AG08470 (cell line): ENCODE data around the genes FGFBP2 and CLRN2.

DNA sequence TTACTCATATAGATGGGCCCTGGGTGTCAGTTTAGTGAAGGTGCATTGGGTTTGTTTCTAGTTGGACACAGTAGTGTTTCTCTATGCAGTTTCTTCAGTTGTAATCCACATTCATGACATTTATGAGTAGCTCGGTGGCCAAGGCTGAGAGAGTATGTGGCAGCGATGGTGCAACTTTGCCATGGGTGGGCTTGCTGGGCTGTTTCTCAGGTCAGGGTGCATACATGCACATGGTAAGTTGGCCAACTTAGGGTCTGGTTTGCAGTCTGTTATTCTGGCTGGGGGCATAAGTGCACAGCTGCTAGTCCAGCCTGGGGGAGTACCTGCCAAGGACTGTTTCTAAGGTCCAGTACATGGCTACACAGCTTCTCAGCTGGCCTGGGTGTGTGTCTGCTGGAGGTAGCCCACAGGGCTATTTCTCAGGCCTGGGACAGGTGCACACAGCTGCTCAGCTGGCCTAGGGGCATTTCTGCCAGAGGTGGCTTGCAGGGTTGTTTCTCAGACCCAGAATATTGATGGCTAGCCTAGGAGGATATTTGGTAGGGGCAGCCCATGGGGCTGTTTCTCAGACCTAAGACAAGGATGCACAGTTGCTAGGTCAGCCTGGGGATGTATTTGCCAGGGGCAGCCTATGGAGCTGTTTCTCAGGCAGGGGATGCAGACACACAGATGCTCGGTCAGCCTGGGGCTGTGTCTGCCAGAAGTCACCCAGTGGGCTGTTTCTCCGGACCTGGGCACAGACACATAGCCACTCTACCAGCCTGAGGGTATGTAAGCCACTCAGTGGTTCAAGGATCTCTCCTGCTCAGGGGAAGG, 29.4 kb downstream of the RAB28 start:
- RRBS, result no CpG with 5 or more reads among the region's 4 CpGs

GRCh38 chr4:13611314-13611925, 16.1 kb downstream of the BOD1L1 start:
- RRBS, result no CpG with 5 or more reads among the region's 3 CpGs

DNA sequence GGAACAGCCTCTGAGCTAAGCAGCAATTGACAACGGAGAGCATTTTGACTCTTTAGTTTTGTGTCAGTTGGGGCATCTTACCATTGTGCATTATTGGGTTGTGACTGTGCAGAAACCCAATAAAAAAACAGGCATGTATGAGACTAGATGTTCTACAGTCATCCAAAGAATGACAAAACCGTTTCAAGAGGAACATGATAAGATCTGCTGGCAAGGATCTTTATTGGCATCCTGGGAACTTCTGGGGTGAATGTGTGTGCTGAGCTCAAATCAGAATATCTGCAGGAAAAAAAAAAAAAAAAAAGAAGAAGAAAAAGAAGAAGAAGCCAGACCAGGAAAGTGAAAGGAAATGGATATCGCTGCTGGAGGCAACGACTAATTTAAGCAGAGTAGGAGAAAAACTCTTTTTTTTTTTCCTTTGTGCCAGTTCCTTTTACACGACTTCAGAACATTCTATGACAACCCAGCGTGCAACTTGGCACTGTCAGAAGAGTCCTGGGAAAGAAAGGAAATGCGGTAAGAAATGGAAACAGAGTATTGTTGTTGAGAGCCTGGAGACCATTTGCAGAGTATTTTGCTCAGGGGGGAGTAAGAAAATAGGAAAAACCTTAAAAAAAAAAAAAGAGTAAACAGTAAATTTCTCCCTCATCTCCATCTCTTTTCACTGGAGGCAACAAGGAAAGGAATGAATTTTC, 484.3 kb upstream of the BOD1L1 start:
- RRBS, result no CpG with 5 or more reads among the region's 7 CpGs

DNA sequence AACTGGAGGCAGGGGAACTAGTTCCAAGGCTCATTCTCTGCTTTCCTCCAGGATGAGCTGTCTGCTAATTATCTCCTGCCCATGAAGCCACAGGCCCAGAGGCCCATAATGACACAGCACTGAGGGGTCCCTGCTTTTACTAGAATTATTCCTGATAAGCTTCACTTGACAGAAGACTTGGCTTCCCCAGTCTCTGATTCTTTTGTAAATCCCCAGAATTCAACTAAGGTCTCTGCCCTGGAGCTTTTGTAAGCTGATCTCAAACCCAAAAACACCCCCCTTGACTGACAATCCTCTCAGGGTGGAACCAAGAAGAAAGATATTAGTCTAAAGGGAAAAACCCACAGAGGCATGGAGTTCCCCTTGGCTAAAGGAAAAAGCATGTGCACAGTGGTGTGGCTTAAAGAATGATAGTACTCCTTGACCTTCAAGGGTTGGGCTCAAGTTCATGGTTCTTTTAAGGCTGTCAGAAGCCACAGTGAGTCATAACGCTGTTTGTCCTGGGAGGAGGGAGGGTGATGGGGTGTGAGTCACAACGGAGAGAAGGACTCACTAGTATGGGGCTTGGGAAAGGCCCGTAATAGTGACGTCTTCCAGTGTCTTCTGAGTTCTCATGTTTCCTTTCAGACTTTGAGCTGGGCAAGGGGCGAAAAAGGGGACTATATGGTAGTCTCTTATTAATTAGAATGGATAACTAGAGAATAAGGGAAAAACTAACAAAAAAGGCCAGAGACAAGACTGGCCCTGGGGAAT, 146.0 kb upstream of the CPEB2 start:
- RRBS, result no CpG with 5 or more reads among the region's 5 CpGs

DNA sequence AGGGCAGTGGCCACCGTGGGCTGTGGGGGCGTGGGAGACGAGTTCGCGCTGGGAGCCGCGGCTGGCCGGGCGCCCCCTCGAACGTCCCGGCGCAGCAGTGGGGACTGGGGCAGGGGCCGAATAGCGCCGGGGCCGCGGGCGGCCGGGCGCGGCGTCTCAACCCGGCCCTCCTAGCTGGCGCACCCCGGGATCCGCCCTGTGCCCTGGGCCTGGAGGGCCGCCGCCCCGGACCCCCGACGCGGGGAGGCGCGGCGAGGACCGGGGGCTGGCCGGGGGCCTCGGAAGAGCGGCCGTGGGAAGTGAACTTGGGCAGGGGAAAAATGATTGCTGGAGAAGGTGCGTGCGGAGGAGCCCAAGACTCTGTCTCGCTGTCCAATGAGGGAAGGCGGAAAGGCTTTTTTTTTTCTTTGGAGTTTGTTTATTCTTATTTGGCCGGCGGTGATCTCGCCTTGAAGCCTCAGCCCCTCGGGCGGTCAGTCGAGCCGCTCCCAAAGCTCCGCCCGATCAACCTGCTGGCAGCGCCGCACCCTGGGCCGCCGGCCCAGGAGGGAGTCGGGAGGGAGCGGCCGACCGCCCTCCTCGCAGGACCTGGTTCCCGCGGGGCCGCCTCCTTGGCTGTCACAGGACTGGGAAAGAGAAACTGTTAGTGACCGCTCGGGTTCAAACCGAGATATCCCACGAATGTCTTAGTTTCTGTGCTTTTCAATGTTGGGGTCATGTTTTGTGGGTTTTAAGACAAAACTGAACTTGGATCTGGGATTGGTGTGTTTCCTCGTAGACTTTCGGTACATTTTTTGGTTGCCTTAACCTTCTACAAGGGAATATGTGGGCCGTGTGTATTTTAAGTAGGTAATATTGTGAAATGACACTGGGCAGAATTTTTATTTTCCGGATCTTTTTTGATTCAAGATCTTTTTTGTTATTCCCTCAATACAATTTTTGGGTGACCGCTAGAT, 2.5 kb downstream of the CPEB2 start:
- RRBS, result 2% methylated on average over 21 of the region's 75 CpGs

DNA sequence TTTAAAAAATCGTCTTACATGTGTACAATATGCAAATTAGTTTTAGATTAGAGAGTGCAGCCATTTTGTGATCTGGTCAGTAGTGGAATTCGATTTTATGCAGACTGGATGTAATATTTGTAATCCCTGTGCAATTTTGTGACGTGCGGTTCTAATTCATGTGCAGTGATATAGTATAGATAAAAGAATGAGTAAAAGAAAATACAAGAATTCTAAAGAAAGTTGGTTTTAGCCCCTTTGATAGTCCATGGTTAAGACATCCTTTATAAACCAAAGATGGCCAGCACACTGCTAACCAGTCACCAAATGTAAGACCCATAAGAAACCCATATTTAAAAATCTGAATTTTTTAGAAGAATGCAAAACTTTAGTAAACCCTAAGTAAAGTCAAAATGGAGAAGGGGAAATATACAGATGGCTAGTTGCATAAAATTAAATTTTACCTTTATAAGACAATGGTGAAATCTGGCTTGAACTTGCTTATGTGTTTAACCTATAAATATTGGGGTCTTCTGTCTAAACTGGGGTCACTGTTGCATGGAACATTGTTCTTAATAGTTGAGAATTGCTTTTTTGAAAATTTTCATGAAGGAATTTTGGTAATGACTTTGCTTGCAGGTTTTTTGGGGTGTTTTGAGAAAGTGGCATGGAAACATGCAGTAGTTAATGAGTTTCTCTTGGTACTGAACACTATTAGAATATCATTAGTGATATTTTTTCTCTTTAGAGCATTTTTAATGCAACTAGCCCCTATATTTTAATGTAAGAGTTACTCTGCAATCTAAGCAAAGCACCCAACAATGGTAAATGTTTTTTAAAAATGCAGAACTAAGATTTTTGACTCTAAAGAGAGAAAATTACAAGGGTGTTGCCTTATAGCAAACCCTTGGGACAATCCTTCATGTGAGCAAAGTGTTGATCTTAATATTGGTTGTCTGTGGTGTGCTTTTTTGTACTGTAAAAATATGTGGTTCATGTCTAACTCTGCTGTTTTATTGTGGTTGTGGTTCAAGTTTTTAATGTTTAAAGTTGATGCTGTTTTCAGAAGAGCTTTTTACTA, 65.3 kb downstream of the CPEB2 start:
- RRBS, result no CpG with 5 or more reads among the region's 4 CpGs

DNA sequence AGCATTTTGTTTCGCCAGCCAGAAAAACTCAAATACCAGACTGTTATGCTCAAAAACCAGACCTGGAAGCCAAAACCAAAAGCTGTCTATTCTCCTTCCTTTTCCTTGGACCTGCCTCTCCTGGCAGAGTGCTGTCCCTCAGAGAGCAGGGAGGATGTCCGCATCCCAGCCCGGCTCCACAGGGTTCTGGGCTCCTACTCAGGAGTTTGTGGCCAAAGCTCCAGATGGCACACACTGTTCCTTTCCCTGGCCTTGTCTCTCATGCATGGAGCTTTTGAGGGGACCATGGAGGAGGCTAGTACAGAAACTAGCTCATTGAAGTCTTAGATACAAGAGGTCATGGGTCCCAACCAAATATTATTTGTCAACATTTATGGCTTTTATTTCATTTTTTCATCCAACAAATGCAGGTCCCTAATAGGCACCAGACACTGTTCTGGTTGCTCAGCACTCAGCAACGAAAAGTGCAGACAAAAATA, 41.8 kb upstream of the C1QTNF7 start:
- RRBS, result no CpG with 5 or more reads among the region's 4 CpGs

DNA sequence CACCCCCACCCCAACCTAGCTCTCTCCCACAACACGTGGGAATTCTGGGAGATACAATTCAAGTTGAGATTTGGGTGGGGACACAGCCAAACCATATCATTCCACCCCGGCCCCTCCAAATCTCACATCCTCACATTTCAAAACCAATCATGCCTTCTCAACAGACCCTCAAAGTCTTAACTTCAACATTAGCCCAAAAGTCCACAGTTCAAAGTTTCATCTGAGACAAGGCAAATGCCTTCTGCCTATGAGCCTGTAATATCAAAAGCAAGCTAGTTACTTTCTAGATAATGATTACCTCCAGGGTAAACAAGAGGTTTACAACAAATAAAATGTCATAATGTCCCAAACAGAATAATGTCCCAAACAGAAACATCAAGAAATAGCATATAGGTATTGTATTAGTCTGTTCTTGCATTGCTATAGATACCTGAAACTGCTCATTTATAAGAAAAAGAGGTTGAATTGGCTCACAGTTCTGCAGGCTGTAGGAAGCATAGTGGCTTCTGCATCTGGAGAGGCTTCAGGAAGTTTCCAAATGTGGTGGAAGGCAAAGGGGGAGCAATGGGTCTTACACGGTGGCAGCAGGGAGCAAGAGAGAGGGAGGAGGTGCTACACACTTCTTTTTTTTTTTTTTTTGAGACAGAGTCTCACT, 3.0 kb upstream of the BST1 start:
- RRBS, result no CpG with 5 or more reads among the region's 3 CpGs

- RRBS, result no CpG with 5 or more reads among the region's 5 CpGs
Measured at GRCh38 chr4:15774023-15774632, 4.0 kb upstream of the CD38 start.

- RRBS, result no CpG with 5 or more reads among the region's 5 CpGs
Measured at GRCh38 chr4:15918232-15919038, 20.1 kb downstream of the FGFBP1 start.

DNA sequence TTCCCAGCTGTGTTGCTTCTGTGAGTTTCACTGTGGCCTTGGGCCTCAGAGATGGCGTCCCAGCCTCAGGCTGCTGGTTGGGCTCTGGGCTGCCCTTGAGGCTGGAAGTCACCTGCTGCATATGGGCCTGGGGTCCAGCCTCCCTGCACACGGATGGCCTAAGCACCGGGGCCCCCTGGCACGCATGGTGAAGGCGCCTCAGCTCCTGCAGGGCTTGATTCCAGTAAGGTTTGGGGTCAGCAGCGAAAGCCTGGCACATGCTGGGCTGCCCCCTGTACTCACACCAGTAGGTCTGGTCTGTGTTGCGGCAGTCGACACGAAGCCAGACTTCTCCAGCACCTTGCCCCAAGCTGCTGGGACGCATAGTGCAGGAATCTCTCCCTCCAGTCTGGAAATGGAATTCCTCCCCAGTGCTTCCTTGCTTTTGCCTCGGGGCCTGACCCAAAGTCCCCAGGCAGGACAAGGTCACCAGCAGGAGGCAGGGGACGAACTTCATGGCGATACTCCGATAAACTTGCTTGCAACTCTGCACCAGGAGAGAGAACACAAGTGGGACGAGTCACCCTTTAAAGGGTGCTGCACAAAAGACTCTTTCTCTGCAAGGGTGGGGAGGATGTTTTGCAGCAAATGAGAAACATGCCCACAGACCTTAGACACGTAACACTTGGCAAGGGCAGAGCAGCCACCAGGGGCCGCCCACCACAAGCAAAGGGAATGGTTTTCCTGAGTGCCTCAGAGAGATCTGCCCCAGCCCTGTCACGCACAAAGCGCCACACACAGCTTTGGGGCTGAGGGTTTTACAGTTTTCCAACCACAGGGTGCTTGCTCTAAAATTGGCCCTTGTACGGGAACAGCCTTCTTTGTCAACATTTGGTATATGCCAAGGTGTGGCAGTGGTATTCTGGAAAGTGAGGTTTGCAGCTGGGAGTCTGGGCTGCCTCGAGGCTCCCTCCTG, at the start of gene FGFBP2:
Gene FGFBP2 (minus strand): TSS at position 542 of the 955 bp plus-strand sequence.
- RRBS, result no CpG with 5 or more reads among the region's 21 CpGs

DNA sequence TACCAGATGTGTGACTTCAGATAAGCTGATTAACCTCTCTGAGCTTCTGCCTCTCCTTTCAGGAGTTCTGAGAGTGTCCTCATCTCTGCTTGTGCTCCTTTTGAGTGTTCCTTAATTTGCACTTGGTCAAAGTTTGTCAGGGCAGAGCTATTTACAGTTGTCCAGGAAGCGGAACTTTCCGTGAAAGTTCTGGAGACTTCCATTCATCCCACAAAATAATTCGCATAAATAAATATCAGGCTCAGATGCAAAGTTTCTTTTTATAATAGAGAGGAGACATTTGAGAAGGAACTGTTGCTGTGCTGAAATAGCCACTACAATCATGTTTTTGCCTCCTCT, 30.1 kb upstream of the PROM1 start:
- RRBS, result no CpG with 5 or more reads among the region's 3 CpGs

GRCh38 chr4:16216214-16217509, 9.6 kb downstream of the TAPT1 start:
- RRBS, result no CpG with 5 or more reads among the region's 9 CpGs

DNA sequence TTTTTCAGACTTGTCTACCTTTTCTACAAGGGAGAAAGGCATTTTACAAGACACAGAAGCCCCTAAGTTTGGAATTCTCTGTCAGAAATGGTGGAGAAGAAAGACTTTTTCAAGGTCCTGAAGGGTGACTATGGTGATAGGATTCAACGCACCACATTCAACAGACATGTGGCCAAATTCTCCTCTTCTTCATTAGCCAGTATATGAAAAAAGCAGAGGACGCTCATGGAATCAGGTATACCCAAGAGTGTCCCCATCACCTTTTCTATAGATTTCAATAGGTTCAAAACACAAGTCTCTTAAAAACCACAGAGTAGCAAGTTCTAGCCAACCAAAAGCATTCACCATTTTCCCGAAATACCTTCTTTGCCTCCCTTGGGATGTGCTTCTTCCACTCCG, 156.0 kb downstream of the LDB2 start:
- RRBS, result no CpG with 5 or more reads among the region's 4 CpGs

GRCh38 chr4:16857325-16857973, 41.0 kb downstream of the LDB2 start:
- RRBS, result no CpG with 5 or more reads among the region's 8 CpGs

- RRBS, result no CpG with 5 or more reads among the region's 5 CpGs
Measured at GRCh38 chr4:16899031-16899402, 572 bp upstream of the LDB2 start.

GRCh38 chr4:17514936-17515280, at the start of gene CLRN2:
CLRN2 (plus strand) TSS chr4:17515165.
- RRBS, result no CpG with 5 or more reads among the region's 7 CpGs

DNA sequence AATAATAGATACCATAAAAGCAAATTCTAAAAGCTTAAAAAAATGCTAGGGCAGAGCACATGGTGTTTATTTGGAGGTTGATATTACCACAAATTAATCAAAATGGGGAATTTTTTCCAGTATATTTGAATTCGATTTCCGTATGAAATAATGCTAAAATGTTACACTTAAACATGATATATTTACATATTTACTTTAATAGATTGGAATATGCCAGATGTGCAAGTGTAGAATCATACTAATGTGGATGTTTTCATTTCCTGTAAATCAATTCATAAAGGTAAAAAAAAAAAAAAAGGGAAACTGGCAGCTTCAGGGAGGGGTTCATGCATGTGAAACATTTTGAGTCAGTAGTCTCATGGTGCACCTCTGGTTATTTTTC, 310.0 kb upstream of the SLIT2 start:
- RRBS, result no CpG with 5 or more reads among the region's 2 CpGs

DNA sequence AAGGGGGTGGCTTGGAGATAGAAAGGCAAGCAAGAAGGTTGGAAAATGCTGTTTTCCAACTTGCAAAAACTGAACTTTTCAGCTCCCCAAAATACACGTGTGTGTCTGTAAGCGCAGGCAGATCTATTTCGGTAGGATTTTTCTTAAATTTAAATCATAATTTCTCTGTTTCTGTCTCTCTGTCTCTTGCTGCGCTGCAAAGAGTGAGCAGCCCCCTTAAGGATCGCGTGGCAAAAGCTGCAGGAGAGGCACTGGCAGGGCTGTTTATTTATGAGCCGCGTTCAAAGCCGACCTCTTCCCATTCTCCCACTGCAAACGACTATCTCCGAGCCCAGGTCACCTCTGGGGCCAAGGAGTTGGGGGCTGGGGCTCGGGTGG, 433 bp upstream of the SLIT2 start:
- RRBS, result no CpG with 5 or more reads among the region's 12 CpGs